Esophagus muscularis mucosa (tissue), 4 donors: ENCODE measurements around the genes OR1J4, OR1L1 and ZBTB6.

DNA sequence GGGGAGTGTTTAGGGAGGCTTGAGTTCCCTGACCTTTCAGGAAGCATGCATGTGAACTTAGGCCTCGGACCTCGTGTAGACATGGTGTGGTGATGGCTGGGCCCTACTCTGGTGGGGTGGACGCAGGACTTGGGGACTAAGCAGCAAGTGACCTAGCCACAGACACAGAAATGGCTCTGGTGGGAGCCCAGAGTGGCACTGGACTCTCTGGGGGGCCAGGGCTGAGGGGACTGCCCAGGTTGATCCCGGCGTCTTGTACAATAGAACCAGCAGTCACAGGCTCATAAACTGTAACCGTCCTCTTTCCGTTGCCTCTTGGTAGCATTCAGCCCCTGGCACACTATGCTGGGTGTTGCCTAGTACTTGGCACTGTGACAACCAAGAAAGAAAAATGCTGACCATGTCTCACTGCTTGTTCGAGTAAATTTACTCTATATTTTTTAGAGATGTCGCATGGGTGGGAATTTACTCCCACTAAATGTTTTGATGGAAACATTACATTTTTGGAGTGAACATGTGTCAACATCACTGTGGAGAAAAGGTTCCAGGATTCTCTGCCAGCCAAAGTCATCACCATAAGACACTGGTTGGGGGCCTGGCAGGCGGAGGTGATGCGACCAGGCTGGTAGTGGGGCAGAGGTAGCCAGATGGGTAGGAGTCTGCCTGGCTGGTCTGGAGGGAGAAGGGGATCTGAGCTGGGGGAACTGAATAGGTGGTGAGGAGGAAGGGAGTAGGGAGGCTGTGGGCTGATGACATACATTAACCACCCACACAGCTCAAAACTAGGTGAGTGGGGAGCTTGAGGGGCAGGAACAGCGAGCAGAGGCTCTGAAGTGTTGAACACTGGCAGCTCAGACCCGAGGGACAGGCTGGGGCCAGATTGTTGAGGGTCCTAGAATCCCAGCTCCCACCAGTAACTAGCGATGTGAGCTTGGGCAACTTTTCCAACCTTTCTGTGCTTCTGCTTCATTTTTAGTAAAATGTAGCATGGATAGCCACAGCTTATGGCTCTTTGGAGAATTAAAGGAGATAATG, 80.7 kb downstream of the DAB2IP start:
- PRO-cap = no peak
- RAMPAGE, long total RNA, 4 experiments = no peak in any of the 4 experiments

DNA sequence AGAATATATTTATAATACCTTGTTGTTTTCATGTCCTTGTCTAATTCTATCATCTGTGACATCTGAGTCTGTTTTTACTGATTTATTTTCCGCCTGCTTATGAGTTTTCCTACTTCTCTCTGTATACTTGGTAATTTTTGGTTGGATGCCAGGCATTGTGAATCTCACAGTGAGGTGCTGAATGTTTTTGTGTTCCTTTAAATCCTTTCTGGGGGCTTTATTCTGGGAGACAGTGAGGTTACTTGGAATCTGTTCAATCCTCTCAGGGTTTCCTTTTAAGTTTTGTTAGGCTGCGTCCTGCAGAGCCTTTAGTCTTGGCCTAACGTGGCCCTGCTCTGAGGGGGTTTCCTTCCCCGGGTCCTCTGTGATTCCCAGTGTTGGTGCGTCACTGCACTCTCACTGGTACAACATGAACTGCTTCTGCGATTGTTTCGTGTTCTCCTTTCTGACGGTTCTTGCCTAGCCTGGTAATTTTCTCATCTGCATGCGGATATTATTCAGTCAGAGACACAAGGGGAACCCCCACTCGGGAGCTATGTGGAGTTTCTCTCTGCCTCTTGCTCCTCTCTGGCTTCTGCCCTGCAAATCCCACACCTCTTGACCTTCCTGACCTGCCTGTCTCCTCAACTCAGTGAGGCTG, 128.0 kb downstream of the DAB2IP start:
- PRO-cap = bidirectional peak, plus-strand start at position 500 of the sequence, minus-strand start at position 310 of the sequence
- RAMPAGE, long total RNA, 4 experiments = no peak in any of the 4 experiments

DNA sequence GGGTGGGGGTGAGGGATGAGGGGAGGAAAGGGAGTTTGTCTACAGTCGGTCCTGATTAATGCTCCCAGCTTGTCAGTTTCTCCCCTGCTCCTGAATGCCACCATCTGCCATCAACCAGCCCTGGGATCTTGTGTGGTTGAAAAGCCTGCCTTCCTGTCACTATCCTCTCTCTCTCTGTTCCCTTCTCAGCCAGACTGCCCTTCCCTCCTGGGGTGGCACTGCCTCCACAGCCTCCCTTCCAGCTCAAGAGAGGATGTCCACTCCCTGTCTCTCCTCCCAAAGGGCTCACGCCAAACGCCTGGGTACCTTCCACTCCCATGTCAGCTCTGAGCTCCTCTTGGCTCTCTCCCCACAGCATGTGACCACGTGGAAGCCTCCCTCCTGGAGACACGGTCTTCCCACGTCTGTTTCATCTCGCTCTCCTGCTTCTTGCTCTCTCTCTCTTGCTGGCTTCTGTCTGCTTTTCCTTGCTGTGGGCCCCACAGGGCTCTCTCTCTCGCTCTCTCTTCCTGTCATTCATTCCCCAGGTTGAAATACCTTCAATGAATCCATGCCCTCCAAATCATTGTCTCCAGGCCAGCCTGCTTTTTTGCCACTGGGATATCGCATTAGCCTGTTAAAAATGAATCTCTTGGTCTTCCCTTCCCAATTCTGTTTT, 186.2 kb downstream of the DAB2IP start:
- PRO-cap = no peak
- RAMPAGE, long total RNA, 4 experiments = no peak in any of the 4 experiments

- PRO-cap = no peak
- RAMPAGE, long total RNA, 4 experiments = no peak in any of the 4 experiments
Measured at GRCh38 chr9:121913992-121914668, 179.0 kb downstream of the TTLL11 start.

DNA sequence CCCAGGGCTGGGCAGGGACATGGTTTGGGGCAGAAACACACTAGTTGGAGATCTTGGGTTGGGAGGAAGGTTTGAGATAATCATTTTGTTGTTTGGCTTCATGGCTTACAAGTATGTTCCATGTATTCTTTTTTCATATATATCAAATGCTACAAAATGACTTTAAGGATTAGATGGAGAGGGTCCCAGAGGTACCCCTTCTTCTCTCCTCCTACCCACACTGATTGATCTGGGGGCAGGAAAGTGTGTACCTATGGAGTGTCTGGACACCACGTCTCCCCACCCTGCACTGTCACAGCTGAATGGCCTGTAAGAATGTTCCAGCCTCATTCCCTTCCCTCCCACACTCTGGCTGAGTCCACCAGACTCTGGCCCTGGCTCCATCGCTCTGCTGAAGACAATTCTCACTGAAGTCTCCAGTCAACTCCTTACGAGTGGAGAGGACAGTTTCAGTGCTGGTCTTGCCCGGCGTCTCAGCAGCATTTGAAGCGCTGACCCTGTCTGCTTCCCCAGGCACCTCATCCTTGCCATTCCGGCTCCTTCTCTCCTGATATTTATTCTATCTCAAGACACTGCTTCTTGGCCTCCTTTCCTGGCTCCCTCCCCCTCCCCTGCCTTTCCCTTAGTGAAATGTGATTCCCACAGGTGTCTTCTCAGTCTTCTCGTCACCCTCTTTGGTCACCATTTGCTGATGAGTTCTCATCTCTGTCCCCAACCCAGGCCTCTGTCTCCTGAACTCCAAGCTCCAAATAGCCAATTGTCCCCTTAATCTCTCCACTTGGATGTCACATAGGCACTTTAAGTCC, 105.7 kb downstream of the TTLL11 start:
- PRO-cap = no peak
- RAMPAGE, long total RNA, 4 experiments = no peak in any of the 4 experiments

DNA sequence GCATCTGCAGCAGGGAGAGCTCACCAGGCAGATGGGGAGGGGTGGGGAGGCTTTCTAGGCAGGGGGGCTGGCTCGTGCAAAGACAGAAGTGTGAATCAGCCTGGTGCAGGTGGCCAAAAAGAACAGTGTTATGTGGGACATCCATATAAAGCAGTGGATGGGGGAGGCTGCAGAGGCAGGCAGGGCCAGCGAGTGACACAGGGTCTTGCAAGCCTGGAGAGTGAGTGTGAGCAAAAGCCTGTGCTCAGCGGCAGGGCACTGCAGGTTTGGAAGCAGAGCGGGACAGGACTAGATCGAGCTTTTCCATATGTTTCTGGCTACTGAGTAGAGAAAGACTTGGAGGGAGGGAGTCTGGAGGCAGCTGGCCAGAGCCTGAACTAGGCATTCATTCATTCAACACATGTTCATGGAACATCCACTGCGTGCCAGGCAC, 14.3 kb upstream of the TTLL11 start:
- PRO-cap = unidirectional peak, plus-strand start at position 258 of the sequence
- RAMPAGE, long total RNA, 4 experiments = no peak in any of the 4 experiments

- PRO-cap = no peak
- RAMPAGE, long total RNA, 4 experiments = no peak in any of the 4 experiments
Measured at GRCh38 chr9:122248235-122249233, 16.1 kb downstream of the RBM18 start.

DNA sequence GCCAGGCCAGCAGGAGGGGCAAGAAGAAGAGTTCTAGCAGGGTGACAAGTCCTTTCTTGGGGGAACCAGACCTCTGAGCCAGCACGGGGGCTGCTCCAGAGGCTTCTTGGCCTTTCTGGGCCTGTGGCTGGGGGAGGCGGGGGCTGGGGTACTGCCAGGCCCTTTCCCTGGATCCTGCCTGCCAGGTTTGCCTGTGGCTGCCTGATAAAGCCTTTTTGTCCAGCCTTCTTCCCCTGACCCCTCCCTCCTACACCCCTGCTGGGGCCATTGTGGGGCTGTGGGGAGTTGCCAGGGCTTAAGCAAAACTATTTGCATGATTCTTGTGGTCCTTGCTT, 5.2 kb downstream of the PTGS1 start:
- PRO-cap = no peak
- RAMPAGE, long total RNA, 4 experiments = no peak in any of the 4 experiments

GRCh38 chr9:122518916-122519229, at the start of gene OR1J4:
OR1J4 (plus strand) TSS chr9:122519141.
- PRO-cap = no peak
- RAMPAGE, long total RNA, 4 experiments = no peak in any of the 4 experiments

DNA sequence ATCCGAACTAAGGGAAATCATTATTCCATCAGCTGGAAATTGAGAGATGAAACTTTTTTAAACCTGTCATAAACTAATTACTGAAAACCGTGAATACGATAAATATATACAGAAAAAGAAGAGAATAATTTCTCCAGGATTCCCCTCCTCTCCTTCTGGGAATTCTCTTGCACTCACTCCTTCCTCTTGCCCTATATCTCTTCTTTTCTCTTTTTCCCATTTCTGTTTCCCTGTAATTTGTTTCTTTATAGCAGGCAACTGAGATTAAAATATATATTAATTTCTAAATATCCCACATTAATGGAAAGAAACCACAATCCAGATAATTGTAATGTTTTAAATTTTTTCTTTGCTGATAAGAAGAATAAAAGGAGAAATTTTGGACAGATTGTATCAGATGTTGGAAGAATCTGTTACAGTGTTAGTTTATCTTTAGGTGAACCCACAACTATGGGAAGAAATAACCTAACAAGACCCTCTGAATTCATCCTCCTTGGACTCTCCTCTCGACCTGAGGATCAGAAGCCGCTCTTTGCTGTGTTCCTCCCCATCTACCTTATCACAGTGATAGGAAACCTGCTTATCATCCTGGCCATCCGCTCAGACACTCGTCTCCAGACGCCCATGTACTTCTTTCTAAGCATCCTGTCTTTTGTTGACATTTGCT, at the start of gene OR1L1:
Gene OR1L1 (plus strand): TSS at position 451 of the 667 bp plus-strand sequence.
- PRO-cap = no peak
- RAMPAGE, long total RNA, 4 experiments = no peak in any of the 4 experiments

DNA sequence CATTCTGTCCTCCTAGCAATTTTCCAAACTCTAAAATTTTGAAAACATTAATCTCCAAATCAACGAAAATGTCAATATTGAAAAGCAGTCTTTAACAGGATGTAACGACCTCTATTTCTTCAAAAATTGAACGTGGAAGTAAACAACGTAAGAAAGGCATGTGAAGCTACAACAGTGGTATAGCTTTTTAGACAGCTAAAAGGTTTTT, 1.6 kb downstream of the RC3H2 start:
- PRO-cap = no peak
- RAMPAGE, long total RNA, 4 experiments = no peak in any of the 4 experiments

DNA sequence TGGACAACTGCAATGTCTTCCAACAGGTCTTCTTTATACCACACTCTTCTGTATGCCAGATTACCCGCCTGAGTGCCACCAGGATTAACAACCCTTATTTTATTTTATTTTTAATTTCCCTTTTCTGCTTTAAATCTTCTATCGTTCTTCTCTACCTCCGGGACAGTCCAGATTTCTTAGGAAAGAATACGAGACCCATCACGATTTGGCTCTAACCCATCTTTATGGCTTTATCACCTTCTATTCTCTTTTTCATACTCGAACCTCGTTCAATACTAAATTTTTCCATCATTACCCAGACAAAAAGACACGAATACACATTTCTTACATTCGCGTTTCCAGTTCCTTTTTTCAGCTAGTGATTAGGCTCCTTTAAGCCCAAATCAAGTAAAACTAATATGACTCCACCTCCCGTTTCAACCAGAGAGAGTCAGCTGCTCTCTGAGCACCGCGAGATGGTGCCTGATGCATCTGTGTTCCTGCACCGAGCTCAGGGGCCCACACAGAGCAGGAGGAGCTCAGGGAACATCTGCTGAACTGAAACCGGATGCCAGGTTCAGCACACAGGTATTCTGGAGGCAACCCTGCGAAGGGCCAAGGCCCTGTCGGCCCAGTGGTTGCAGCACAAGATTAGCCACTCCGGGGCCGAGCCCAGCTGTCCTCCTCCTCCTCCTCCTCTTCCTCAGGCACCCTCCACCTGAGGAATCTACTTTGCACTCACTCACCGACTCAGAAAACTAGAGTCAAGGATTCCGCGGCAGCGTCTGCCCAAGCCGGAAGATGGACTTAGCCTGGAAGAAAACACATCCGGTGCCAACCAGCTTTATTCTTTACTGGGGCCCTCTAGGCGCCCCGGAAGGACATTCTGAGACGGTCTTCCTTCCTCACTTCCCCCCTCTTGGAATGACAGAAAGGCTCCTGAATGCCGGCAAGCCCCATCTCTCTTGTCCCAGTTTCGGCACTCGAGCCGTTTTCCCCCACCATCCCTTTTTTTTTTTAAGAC, at the start of gene ZBTB6:
Gene ZBTB6 (minus strand): TSS at position 798 of the 1,003 bp plus-strand sequence.
- PRO-cap = bidirectional peak, plus-strand start at position 896 of the sequence, minus-strand start at position 788 of the sequence
- RAMPAGE, long total RNA, 4 experiments = start-site peak on the minus strand in 1 of 4 experiments, centred at position 778 of the sequence, 30 reads per replicate

- PRO-cap = no peak
- RAMPAGE, long total RNA, 4 experiments = no peak in any of the 4 experiments
Measured at GRCh38 chr9:122959911-122960280, 19.1 kb downstream of the RABGAP1 start.

DNA sequence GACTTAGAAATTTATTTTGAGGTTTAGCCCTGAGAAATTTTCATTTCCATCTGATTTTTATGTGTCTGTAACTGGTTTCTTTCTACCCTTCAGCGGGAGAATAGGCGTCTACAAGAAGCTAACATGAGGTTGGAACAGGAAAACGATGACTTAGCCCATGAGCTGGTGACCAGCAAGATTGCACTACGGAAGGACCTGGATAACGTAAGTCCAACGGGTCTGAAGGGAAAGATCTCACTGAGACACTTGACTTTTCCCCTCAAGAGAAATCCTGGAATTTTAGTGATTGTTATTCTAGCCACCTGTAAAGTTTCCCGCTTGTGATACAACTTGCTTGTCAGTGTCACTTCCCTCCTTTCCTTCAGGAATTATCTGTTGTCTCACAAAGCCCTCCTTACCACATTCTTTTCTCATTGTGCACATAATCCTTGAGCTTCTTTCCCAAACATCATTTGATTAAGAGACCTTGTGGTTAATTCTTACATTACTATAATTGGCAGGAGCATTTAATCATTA, 56.8 kb downstream of the GPR21 start:
- PRO-cap = no peak
- RAMPAGE, long total RNA, 4 experiments = no peak in any of the 4 experiments

DNA sequence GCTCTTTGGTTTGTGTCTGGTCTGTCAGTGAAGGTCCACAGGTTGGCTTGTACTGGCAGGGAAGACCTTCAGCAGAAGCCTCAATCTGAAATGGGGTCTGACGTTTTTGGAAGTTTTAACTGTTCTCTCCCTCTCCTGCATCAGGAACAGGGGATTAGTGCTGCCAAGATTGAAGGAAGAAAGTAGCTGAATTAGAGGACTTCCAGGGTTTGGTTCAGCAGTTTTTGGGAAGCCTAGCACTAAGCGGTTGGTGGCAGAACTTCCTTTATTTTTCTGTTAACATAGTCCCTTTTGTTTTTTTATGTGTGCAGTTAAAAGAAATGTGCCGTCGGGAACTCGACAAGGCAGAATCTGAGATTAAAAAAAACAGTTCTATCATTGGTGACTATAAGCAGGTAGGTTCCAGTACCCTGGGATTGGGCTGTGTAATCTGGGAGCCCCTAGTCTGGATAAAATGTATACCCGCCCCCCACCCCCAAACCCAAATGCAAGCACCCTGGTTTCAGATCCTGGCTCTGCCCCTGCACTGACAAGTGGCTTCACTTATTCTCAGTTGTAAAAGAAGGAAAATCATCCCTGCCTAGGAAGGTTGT, 65.0 kb downstream of the GPR21 start:
- PRO-cap = no peak
- RAMPAGE, long total RNA, 4 experiments = no peak in any of the 4 experiments

GRCh38 chr9:123194341-123194911, 74.0 kb downstream of the STRBP start:
- PRO-cap = no peak
- RAMPAGE, long total RNA, 4 experiments = no peak in any of the 4 experiments

DNA sequence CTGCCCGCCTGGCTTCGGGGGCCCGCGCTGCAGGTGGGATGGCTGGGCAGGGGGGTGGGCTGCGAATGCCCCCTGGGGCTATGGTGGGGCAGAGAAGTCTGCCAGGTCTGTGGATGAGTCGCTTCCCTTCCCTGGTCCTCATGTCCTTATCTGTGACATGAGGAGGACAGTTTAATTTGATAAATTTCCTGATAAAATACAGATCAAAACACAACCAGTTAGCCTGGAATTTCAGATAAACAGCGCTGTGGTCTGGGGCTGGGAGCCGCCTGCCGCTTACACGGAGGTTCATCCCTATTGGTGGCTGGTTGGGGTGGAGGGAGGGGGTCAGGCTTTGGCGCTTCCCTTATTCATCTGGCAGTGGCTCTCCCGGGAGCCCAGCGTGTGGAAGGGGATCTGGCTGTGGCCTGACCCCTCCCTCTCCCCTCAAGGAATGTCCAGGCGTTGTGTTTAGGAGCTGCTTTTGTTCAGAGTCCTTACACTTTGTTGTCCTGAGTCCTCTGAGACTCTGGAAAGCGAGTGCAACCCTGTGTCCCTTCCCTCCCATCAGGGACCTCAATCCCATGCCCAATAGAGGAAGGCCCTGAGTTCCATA, 18.0 kb downstream of the CRB2 start:
- PRO-cap = no peak
- RAMPAGE, long total RNA, 4 experiments = no peak in any of the 4 experiments

GRCh38 chr9:123395042-123395823, 39.2 kb downstream of the CRB2 start:
- PRO-cap = no peak
- RAMPAGE, long total RNA, 4 experiments = no peak in any of the 4 experiments

- PRO-cap = no peak
- RAMPAGE, long total RNA, 4 experiments = no peak in any of the 4 experiments
Measured at GRCh38 chr9:123414618-123415039, 58.6 kb downstream of the CRB2 start.

GRCh38 chr9:123470138-123470669, 114.2 kb downstream of the CRB2 start:
- PRO-cap = no peak
- RAMPAGE, long total RNA, 4 experiments = no peak in any of the 4 experiments